Body of pancreas (tissue), 2 donors: Measurements from ENCODE around the genes CCDC61 and IGFL3.

GRCh38 chr19:45589929-45590536, 5.4 kb upstream of the OPA3 start:
- PRO-cap: no peak
- RAMPAGE, long total RNA, 2 experiments: no peak in any of the 2 experiments

GRCh38 chr19:45590755-45591337, 6.2 kb upstream of the OPA3 start:
- PRO-cap: no peak
- RAMPAGE, long total RNA, 2 experiments: no peak in any of the 2 experiments

DNA sequence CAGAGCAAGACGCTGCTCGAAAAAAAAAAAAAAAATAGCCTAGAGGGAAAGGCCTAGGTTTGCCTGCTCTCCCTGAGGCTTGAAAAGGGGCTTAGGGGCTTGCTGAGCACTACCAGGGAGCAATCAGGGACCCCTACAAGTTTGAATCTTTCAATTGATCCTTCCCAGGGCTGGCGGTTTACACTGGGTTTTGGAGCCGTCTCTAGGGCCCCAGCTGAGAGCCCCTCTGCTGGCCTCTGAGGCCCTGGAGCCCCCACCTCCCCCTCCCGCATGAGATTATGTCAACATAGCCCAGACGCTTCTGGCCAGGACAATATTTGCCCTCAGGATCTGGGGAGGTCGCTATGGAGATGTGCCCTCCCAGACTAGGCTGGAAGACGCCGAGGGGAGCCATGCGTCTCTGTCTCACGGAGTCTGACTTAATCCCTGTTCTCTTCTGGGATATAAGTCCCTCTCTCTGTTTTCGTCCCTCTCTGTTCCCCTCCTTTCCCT, 10.2 kb upstream of the GIPR start:
- PRO-cap: unidirectional peak, plus-strand start at position 363 of the sequence
- RAMPAGE, long total RNA, 2 experiments: no peak in any of the 2 experiments

DNA sequence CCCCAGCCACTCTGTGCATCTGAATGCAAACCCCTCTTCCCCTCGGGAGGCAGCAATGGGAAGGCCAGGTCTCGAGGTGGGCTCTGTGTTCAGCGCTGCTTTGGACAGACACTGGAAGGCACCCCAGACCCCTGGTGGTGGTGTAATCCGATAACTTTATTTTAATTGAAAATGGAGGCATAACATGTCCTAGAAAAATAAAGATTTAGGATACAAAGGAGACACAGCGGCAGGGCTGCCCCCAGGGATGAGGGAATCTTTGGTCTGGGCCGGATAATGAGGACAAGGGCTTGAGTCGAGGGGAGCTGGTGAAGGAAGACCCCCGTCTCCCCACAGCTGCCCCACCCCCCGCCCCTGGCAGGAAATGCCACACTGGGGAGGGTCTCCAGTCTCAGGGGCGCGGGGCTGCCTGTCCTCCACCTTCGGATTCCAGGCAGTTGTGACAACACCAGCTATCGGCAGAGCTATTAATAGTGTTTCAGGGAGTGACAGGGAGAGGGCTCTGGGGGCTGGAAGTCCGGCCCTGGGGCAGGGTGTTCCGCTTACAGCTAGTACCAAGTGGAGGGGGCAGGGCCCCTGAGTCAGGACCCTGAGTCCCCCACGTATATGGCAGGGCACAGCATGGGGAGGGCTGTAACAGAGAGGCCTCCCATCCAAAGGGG, 4.3 kb downstream of the SIX5 start:
- PRO-cap: unidirectional peak, minus-strand start at position 441 of the sequence
- RAMPAGE, long total RNA, 2 experiments: no peak in any of the 2 experiments

DNA sequence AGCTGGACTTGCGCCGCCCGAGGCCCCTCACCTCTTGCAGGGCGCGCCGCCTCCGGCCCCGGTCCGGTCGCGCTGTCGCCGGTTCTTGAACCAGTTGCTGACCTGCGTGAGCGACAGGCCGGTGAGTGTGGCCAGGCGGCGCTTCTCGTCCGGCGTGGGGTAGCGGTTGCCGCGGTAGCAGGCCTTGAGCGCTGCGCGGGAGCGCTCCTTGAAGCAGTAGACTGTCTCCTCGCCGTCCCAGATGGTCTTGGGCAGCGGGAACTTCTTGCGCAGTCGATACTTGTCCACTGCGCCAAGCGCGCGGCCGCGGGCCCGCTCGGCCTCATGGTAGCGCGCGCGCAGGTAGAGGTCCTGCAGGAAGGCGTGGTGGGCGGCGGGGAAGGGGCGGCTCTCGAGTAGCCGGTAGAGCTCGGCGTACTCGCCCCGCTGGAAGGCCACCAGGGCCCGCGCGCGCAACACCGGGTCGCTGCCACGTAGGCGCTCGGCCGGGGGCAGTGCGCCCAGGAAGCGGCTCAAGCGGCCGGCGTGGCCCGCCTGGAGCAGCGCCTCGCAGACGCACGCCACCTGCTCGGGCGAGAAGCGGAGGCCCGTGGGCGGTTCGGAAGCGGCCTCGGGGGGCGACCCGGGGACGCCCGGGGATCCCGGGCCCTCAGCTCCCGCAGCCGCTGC, 907 bp downstream of the SIX5 start:
- PRO-cap: bidirectional peak, plus-strand start at position 240 of the sequence, minus-strand start at position 223 of the sequence; bidirectional peak, plus-strand start at position 356 of the sequence, minus-strand start at position 446 of the sequence
- RAMPAGE, long total RNA, 2 experiments: start-site peak on the plus strand in 1 of 2 experiments, centred at position 252 of the sequence, 6 reads per replicate; start-site peak on the minus strand in 1 of 2 experiments, centred at position 259 of the sequence, 22 reads per replicate

- PRO-cap: no peak
- RAMPAGE, long total RNA, 2 experiments: no peak in any of the 2 experiments
These were observed 20.0 kb downstream of the SYMPK start for GRCh38 chr19:45842938-45843448.

DNA sequence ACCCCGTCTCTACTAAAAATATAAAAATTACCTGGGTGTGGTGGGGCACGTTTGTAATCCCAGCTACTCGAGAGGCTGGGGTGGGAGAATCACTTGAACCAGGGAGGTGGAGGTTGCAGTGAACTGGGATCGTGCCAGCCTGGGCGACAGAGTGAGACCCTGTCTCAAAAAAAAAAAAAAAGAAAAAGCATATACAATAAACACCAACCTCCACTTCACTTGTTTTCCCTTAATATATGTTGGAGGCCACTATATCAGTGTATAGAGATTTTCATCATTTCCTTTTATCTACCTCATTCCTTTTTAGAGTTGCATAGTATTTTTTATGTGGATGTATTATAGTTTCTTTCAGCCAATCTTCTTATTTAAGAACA, 1.1 kb downstream of the SYMPK start:
- PRO-cap: no peak
- RAMPAGE, long total RNA, 2 experiments: no peak in any of the 2 experiments

DNA sequence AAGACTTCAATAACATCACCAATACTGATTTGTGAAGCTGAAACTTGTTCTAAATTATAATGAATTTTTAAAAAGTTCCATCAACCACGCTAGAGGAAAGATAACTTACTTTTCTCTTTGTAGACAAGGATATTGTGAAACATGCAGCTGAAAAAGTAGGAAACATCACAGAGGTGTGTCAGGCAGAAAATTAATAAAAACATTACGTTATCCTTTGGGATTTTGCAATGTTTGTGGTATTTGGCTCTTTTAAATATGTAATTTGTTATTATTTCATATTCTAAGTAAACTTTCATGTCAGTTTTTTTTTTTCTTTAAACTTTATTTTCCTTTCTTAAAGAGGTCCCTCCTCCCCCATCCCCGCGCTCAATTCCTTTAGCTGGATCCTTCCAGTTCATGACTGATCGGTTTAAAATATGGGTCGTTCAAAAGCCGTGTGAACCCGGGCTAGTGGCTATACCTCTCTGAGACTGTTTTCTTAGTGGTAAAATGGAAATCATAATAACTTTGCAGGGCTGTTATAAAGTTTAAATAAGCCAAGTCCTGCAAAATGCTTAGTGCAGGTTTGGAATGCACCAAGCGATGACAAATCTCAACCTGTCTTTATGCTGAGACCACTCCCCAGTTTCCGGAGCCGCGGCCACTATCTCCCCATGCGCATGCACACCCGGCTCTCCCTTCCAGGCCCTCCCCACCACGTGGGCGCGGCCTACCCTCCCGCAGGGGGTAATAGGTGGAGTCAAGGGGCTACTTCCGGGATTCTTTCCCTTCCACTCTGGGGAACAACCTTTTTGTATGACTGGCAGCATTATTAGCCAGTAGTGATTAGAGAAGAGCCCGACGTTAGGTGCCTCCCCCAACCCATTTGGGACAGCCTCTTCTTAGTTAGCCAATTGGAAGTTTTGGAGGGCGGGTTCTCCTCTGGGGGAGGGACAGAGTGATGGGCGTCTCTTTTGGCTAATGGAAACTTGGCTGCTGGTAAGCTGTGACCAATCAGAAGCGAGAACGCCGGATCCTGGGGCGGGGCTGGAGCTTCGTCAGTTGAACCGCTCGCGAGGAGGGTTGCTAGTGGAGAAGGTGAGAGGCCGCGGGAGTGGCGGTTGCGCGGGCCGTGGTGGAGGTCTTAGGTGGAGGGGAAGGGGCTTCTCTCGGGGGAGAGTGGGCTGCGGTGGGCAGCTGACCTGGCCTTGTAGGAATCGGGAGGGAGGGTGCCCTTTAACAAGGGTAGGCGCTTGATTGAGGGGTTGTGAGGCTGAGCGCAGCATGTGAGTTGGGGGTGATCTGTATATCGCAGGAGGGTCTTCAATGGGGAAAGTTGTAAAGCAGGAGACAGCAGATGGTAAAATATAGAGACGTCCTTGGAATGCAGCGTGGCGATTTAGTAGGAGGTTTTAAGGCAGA, at the start of gene CCDC61:
CCDC61 (plus strand) TSS at position 1,040 of the 1,401 bp plus-strand sequence.
- PRO-cap: unidirectional peak, plus-strand start at position 1,068 of the sequence
- RAMPAGE, long total RNA, 2 experiments: start-site peak on the plus strand in 2 of 2 experiments, centred at positions 1,037 to 1,045 of the sequence, 6 to 11 reads per replicate

- PRO-cap: no peak
- RAMPAGE, long total RNA, 2 experiments: no peak in any of the 2 experiments
These were observed 5.6 kb downstream of the CCDC61 start for GRCh38 chr19:46000921-46001233.

DNA sequence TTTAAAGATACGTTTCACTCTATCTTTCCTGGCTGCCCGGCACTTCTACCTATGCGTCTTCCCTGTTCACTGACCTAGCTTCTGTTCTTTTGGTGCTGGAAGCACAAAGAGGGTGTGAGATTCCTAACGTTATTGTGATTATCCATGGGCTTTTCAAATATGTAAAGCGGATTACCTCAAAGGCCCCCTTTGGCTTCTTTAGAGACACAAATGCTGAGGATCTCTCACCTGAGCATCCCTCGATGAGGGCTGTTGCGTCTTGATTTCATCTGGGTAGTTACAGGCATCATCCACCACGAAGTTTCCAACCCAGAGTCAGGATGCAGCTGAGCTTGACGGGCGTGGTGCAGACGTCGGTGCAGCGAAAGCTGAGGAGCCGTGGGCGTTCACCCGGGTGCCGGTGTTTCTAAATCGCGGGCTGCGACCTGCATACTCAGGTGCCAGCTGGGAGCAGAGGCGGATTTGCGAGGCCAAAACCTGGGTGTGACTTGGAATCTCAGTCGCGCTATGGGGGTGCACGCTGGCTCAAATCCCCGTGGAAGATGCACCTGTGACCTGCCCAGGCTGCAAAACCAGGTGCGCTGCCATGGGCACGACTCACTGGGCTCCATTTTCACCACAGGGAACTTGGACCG, 36.1 kb upstream of the IGFL4 start:
- PRO-cap: no peak
- RAMPAGE, long total RNA, 2 experiments: no peak in any of the 2 experiments

GRCh38 chr19:46124394-46124983, at the start of gene IGFL3:
IGFL3 (minus strand) TSS chr19:46124688.
- PRO-cap: no peak
- RAMPAGE, long total RNA, 2 experiments: no peak in any of the 2 experiments

DNA sequence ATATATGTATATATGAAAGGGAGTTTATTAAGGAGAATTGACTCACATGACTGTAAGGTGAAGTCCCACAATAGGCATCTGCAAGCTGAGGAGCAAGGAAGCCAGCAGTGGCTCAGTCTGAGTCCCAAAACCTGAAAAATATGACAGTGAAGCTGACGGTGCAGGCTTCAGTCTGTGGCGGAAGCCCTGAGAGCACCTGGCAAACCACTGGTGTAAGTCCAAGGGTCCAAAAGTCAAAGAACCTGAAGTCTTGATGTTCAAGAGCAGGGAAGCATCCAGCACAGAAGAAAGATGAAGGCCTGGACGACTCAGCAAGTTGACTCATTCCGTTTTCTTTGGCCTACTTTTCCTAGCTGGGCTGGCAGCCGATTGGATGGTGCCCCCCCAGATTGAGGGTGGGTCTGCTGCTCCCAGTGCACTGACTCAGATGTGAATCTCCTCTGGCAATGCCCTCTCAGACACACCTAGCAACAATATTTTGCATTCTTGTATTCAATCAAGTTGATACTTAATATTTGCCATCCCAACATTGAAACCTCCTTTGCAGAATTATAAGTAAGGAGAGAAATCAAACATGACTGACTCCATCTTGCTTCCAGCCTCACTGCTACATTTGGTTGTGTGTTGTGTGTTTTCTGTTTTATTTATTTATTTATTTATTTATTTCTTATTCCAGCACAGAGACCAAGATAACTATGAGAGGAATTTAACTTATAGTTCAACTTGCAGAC, 32.7 kb downstream of the IGFL2 start:
- PRO-cap: no peak
- RAMPAGE, long total RNA, 2 experiments: no peak in any of the 2 experiments

- PRO-cap: no peak
- RAMPAGE, long total RNA, 2 experiments: no peak in any of the 2 experiments
These were observed 33.6 kb downstream of the IGFL2 start for GRCh38 chr19:46181497-46182108.

- PRO-cap: unidirectional peak, plus-strand start at chr19:46211664
- RAMPAGE, long total RNA, 2 experiments: no peak in any of the 2 experiments
These were observed 18.0 kb upstream of the IGFL1 start for GRCh38 chr19:46211519-46212025.

GRCh38 chr19:46408047-46408700, 5.2 kb downstream of the CCDC8 start:
- PRO-cap: no peak
- RAMPAGE, long total RNA, 2 experiments: no peak in any of the 2 experiments

DNA sequence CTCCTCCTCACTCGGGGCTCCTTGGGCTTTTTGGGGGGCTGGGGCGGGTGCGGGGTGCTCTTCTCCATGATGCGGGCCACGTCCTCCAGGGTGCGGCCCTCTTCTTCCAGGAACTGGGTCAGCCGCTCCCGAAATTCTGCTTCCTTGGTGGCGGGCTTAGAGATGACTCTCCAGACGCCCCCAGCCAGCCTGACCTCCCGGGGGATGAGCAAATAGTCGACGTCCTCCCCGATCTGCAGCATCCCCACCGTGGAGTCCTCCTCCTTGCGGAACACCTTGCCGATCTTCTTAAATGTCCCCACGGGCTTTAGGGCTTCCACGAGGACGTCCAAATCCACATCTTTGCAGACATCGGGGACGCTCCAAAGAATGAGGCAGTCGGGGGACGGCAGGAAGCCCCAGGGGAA, 792 bp downstream of the CCDC8 start:
- PRO-cap: no peak
- RAMPAGE, long total RNA, 2 experiments: no peak in any of the 2 experiments

DNA sequence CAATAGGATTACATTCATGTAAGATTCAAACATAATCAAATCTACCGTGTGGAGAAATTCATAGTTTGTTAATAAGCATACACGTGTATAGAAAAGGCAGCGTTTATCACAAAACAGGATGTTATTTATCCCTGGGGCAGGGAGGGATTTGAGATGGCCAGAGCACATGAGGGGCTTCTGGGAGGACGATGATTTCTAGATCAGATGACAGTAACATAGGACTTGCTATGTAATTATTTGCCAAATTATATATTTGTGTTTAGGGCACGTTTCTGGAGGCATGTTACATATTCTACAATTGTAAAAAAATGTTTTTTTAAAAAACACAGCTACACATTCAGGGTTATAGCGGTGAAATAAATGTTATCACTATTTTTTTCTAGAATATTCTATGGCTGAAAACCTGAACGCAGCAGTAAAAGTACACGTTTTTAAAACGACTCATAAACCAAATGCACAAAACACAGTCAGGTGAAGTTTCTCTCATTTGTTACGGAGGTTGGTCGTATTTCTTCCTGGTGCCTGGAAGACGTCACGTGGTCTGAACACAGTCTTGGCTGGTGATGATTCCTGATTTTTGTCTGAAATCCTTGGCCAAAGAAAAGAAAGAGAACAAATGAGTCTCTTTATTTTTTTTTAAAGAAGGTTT, 9.6 kb upstream of the PNMA8A start:
- PRO-cap: no peak
- RAMPAGE, long total RNA, 2 experiments: no peak in any of the 2 experiments

- PRO-cap: no peak
- RAMPAGE, long total RNA, 2 experiments: no peak in any of the 2 experiments
These were observed 540 bp downstream of the CALM3 start for GRCh38 chr19:46601537-46602202.

GRCh38 chr19:46618591-46619202, 6.2 kb downstream of the PTGIR start:
- PRO-cap: no peak
- RAMPAGE, long total RNA, 2 experiments: no peak in any of the 2 experiments

DNA sequence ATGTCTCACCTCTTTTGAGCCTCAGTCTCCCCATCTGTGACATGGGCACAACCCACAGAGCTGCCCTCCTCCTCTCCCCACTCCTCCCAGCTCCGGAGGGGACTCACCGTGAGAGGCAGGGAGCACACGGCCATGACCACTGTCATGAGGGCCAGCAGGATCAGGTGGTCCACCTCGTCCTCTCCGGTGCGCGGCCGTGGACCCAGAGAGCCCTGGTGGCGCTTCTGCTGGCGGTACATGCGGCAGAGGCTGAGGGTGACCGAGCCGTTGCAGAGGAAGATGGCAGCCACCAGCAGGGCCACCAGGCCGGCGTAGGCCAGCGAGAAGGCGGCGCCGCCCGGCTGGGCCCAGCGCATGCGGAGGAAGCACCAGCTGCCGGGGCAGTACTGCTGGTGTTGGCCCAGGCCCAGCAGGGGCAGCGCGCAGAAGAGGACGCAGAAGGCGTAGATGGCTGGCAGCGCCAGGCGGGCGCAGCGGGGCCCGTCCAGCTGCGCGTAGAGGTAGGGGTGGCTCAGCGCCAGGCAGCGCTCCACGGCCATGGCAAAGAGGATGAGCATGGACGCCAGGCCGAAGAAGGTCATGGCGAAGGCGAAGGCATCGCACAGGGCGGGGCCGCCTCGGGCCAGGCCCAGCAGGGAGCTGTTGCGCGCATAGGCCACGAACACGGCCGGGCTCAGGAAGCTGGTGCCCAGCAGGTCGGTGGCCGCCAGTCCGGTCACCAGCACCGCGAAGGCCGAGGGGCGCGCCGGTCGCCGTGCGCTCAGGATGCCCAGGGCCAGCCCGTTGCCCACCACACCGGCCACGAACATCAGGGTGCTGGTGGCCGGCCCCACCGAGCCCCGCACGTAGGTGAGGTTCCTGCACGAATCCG, 1.3 kb downstream of the PTGIR start:
- PRO-cap: no peak
- RAMPAGE, long total RNA, 2 experiments: no peak in any of the 2 experiments